Epithelial cell of alveolus of lung (primary cell): Measurements from ENCODE around the gene HMGCS1.

- RAMPAGE, long total RNA = no peak
- RRBS = no CpG with 5 or more reads among the region's 11 CpGs
These were observed 95.9 kb upstream of the CCDC152 start for GRCh38 chr5:42660570-42661311.

- RAMPAGE, long total RNA = no peak
- RRBS = no CpG with 5 or more reads among the region's 3 CpGs
These were observed 70.1 kb upstream of the SELENOP start for GRCh38 chr5:42881860-42882186.

DNA sequence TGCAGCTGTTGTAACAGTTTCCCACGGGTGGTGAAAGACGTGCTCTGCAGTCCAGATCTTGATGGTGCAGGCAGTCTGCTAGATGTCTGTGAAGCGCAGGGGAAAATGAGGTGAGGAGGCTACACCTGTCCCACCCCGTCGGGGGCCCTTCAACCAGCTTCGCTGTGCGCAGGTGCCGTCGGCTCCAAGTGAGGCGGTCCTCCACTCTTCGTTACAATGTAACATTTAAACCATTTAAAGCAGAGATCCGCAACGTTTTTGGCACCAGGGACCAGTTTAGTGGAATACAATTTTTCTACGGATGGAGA, 96.9 kb upstream of the SELENOP start:
- RAMPAGE, long total RNA = no peak
- RRBS = no CpG with 5 or more reads among the region's 14 CpGs

- RAMPAGE, long total RNA = no peak
- RRBS = no CpG with 5 or more reads among the region's 37 CpGs
These were observed 88.1 kb downstream of the ANXA2R start for GRCh38 chr5:42951902-42952450.

- RAMPAGE, long total RNA = no peak
- RRBS = 58% methylated on average over 5 of the region's 22 CpGs
These were observed 48.7 kb downstream of the ANXA2R start for GRCh38 chr5:42991416-42991790.

DNA sequence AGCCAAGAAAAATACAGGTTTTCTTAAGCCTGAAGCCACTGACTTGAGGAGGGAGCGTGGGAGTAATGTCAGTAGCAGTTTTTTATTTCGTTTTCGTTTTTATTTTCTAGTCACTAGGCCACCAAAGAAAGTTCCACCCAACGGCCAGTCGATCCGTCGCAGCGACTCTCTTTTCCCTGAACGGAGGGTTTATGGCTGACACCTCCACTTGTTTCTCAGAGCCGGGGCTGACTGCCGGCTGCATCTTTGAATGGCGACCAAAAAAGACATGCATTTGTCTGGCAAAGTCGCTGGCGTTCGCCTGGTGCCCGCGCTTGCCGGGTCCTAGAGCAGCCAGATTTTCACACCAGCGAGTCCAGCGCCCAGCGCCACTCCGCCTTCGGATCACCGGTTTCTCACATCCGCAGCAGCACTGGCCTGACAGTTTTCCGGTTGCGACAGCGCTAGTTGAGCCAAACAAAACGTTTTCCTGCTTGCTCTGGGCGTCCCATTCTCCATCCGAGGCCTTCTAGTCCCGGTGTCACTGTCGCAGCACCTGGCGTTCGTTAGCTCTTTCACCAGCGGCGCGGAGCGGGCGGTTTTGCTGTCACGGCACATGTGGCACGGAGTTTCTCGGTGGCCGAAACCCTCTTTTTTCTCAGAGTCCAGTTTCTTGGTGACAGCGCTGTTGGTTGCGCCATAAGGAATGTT, 48.2 kb downstream of the ANXA2R start:
- RAMPAGE, long total RNA = no peak
- RRBS = under 1% methylated on average over 21 of the region's 46 CpGs

DNA sequence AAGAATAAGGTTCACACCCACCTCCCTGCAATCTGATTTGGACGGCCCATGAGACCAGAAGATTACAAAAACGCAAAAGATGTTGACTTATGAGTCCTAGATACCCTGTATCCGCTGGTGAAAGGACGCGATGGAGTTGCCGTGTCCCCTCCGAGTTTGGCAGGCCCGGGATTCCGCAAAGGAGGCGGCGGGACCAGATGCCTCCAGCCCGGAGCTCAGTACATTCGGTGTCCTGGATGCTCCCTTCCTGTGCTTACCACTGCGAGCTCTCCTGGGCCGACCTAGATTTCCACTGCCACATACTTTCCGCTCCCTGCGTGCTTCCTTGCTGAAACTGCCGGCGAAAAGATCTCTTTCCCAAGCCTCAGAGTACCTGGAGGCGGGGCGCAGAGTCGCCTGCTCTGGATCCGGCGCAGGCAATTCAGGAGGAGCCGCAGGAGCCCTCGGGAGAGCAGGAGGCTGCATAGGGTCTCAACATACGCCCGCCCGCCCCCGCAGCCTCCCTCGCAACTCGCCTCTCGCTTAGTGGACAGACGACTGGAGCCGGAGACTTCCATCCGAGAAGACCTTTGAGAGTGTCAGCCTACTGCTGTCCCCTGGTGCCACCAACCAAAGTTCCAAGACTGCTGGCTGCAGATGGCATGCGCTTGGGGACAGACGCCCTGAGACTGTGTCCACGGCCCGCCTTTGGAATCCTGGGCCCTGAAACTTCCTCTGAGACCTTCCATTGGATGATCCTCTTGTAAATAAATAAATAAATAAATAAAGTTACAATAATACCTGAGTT, 39.8 kb downstream of the ANXA2R start:
- RAMPAGE, long total RNA = no peak
- RRBS = 3% methylated on average over 7 of the region's 40 CpGs

DNA sequence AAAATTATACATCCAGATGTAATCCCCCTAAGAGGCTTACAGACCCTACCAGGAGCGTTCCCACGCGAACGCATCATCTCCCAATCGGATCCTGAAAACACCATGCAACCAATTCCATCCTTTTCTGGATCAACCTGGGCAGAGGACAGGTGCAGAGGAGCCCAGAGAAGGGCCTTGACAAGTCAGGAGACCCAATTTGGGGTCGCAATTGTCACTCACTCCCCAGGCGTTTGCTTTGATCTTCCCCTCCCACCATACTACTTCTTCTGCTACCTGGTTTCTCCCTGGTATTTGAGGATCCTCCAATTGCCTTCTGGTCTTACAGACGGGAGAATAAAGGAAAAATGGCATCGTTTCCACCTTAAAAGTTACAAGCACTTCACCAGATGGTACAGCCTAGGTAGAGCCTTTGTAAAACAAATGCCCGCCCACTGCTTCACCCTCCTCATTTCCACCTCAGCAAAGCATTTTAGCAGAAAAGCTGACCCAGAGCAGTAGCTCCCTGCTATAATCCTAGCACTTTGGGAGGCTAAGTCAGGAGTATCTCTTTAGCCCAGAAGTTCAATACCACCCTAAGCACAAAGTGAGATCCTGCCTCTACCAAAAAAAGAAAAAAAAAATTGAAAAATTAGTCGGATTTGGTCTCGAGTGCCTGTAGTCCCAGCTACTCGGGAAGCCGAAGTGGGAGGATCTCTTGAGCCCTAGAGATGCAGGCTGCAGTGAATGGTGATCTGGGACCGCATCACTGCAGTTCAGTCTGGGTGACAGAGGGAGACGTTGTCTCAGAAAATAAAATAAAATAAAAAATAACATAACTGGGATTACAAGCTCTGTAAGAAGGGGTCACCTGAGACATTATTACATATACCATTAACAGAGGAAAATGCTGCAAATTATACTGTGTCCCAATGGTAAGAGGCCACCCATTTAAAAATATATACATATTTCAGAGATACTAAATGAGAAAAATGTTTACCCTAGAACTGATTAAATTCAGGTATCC, 5.2 kb upstream of the ANXA2R start:
- RAMPAGE, long total RNA = no peak
- RRBS = no CpG with 5 or more reads among the region's 16 CpGs

DNA sequence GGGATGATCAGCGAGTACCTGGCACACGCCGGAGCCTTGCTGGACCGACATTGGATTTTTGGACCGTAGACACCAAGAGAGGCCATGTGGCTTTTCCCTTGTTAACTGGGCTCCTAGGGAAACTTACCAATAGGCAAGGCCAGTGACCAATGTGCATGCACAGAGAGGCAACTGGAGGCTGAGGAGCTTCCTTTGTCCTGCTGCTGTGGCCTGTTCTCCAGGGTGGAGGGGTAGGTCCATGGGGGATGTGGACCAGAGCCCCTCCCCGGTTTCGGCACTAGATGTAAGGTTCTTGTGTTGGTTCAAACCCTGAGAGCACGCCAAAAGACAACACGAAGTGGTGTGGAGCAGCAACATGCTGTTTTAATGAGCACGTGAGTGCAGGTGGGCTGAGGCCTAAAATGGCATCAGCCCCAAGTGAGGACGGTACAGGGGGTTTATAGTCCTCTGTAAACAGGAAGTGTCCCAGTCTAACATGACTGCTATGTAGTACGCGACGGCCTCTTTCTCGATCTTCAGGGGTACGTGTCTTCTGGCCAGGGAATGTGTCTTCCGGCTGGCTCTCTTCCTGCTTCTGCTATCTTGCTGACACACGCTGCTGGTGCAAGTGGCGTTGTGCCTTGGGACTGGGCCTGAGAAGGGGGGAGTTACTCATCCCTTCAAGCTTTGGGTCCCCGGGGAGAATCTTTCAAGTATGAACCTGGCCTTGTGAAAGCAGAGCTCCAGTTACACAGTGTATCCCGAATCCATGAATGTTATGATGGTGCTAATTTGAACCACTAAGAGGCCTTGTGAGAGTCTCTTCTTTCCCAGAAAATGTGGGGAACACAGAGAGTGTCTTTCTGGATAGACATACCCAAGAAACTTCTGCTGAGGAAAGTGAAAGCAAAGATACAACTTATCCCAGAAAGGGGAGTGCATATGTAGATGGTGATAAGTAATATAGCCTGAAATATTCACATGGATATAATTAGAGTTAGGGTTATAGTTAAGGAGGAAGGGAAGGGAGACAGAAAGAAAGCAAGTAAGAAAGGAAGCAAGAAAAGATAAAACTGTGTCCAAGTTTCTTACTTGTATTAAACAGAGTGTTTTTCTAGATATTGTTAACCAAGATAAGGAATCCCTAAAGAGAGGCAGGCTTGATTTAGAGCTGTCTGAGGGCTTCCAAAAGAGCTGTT, 35.3 kb upstream of the ANXA2R start:
- RAMPAGE, long total RNA = no peak
- RRBS = no CpG with 5 or more reads among the region's 21 CpGs

- RAMPAGE, long total RNA = no peak
- RRBS = no CpG with 5 or more reads among the region's 5 CpGs
These were observed 1.5 kb downstream of the ZNF131 start for GRCh38 chr5:43122230-43122629.

- RAMPAGE, long total RNA = no peak
- RRBS = no CpG with 5 or more reads among the region's 3 CpGs
These were observed 26.0 kb downstream of the HMGCS1 start for GRCh38 chr5:43287292-43287606.

DNA sequence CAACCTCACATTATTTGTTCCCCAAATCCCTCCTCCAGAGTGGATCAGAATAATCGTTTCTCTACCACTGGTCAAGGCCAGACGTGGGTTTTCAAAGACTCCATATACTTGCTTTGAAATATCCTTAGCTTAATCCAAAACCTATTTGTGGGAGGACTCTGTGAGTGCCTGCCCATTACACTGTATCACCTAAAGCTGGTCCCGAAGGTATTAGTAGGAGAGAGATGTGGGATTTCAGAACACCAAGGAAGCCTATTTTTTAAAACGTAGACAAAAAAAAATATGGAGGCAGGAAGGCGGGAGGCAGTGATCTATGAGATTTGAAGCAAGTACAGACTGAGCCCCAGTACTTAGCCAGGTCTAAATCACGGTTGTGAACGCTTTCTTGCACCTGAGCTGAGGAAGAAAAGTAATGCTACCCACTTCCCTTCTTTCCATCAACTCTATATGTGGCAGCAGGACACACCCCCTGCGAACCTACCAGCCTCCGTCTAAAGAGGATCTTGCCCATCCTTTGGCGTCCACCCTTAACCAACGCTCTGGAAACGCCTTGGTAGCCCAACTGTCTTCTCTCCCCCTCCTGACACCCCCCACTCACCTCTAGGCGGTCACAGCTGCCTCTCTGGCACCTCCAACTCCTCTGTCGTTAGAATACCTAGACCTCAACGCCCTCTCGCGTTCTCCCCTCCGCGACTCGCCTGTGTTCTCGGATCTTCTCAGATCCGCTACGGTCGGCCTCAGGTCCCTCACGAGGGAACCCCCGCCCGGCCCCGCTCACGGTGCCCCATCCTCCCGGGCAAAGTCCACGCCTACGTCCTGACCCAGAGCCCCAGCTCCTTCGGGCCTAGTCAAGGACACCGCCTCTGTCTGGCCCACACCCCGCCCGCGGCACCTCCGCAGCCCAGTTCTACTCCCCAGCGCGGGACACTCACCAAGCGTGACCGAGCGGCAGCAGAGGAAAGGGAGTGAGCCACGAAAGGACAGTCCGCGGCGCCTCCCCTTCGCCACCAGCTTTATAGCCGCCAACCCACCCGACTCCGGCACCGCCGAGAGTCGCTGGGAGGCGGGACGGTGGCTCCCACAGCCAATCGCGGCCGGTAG, at the start of gene HMGCS1:
Gene HMGCS1, minus strand, starts transcription at position 989 of the 1,101 bp plus-strand sequence.
- RAMPAGE, long total RNA = start-site peak on the minus strand centred at position 998 of the sequence, 53 bp wide, 31 and 852 reads in 2 replicates
- RRBS = under 1% methylated on average over 9 of the region's 59 CpGs

DNA sequence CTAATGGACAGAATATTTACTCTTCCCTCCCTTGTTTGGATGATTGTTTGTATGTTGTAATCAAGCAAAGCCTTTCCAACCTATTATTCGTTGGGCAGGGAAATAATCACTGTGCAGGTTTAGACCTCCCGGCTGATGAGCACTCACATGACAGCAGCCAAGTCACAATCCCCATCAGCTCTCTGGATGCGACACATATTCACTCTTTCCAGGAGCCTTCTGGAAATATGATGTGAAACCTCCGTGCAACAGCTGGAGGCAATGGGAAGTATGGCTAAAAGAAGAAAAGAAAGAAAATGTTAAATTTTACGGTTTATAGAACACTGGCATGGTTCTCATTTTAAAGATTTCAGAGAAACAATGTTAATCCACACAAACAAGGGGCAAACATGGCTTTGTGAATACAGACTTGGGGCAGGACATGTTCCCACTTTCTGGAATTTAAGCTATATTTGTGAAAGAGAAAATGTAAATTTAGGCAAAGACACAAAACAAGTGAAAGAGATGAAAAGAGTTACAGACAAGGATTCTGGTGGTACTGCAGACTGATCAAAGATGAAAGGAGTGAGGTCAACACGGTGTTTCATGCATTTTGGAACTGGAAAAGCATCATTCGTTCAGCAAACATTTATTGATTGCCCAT, 23.9 kb downstream of the CCL28 start:
- RAMPAGE, long total RNA = no peak
- RRBS = no CpG with 5 or more reads among the region's 7 CpGs

DNA sequence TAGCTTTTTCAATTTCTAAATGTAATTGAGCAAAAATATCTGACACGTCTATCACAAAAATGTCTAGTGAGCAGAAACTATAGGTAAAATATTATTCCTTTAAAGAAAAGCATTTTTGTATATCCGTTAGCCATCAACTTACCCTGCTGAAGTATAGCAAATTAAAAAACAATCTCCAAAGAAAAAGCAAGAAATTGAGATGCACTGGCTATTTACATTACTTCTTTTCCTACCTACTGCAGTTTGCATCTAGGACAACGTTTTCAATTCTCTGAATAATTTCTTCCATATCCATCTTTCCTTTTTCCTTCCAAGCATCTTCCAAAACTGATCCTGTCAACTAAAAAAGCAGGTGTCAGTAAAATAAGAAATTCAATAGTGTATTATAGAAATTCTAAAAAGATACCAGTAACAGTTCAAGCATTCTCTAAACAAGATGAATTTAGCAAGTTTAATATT, 20.4 kb upstream of the C5orf34 start:
- RAMPAGE, long total RNA = no peak
- RRBS = no CpG with 5 or more reads among the region's 3 CpGs

DNA sequence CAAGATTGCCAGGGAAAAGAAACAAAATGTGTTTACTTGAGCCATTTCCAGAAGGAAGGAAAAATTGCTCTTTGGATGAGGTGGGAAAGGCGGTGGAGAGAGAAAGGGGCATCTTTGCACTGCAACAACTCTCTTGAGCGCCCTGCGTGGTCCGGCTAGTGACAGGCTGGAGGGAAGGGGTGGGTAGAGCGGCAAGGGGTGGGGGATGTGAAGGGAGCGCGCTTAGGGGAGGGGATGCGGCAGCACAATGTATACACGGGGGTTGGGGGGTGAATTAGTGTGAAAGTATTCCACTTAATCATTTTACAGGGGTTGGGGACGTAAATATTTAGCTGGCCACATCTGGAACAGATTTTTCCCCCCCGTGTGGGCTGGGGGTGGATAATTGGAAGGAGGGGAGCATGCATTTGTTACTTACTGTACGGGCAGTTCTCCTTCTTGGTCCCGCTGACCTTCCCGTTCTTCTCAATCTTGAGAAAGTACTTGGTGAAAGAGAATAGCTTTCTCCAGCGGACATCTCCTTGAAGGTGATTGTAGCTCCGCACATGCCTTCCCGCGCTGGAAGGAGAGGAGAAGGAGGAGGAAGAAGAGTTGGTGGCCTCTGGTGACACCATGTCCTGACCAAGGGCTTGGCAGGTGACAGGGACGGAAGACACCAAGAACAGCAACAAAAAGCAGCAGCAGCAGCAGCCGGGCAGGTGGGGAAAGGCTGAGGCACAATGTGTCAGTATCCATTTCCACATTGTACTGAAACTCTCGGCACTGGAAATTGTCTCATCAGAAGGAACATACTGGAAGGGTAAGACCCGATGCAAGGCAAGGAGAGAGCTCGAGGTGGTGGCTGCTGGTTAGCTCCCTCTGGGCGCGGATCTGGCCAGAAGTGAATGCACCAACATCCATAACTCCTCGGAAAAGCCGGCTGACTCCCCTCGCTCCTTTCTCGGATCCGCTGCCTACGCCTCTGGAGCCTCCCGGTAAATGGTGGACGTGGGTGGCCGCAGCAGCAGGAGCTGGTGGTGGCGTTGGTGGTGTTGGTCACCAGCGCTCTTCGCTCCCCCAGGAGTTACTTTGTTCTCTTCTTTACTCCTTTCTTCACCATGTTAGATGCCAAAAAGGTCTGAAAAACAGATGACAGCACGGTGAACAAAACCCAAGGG, 902 bp downstream of the FGF10 start:
- RAMPAGE, long total RNA = no peak
- RRBS = 2% methylated on average over 6 of the region's 38 CpGs

DNA sequence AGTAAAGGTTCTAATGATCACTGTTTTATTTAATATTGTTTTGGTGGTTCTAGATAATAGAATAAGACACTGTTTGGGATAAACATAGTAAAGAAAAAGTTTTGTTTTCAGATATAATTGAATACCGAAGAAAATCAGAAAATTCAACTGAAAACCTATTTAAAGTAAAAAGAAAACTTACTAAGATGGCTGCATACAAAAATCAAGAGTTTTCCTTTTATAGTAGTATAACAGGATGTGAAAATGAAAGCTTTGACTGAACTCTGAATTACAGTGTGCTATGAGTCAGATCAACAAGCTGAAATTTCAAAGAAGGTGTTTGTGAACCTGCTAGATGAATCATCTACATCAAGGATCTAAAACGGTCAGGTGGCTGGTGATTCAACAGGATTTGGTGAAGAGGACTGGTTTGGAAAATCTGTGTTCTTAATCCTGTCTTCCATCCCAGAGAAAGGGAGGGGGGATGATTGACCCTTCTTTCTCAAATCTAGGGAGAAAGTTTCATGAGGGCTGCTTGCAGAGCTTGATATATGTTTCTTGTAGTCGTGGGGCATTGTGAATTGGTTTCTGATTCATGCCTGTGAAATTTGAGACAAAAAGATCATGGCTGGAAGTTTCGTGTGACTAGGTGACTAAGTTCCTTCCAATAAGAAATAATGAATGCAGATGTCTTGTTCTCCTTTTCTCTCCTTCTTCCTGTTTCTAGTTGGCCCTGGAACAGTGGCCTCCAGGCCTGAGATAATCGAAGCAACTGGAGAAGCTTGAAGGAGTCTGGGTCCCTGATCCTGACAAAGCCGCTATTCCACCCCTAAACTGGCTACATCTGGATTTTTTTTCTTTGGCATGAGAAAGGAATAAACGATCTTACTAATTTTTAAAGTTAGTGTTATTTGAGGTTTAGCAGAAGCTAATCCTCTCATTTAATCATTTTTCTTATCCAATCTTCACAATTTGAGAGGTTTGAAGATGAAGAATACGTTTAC, 67.0 kb downstream of the MRPS30 start:
- RAMPAGE, long total RNA = no peak
- RRBS = no CpG with 5 or more reads among the region's 8 CpGs

GRCh38 chr5:44942391-44942915, 133.7 kb downstream of the MRPS30 start:
- RAMPAGE, long total RNA = no peak
- RRBS = no CpG with 5 or more reads among the region's 3 CpGs

DNA sequence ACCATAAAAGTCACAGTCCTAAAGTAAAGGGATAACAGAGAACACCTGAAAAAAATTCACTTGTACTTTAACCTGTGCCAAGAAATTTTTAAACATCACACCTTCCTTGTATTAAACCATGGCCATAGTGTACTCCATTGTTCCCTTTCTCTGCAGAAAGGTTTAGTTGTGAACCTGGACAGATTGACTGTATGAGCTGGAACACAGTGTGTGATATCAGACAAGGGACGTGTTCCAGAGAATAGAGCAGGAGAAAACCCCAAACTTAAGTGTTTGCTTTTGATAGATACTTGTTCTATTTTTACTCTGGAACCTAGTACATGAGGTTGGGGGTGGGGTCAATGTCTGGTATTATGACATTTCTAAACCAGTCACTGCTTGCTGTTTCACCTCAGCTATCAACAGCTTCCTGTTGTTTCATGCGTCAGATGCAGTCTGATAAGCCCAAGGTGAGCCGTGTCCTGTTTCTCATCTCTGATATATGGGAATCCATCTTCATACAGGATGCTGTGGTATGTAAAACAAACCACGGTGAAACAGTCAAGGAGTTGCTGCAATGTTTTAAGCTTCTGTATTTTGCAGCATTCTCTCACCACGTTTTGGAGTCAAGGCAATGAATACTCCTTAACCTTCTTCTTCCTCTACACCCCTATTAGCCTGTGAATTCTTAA, 62.4 kb upstream of the ITGA1 start:
- RAMPAGE, long total RNA = no peak
- RRBS = no CpG with 5 or more reads among the region's 5 CpGs

DNA sequence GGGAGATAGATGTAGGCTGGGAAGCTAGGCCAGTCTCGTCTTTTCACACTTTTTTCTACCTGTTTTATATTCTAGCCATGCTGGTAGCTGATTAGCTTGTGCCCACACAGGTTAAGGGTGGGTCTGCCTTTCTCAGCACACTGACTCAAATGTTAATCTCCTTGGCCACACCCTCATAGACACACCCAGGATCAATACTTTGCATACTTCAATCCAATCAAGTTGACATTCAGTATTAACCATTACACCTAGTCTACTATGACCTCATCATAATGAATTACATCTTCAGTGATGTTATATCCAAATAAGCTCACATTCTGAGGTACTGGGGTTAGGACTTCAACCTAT, 42.3 kb upstream of the ITGA1 start:
- RAMPAGE, long total RNA = no peak
- RRBS = no CpG with 5 or more reads among the region's 1 CpG

GRCh38 chr5:52801270-52801870, 13.7 kb downstream of the ITGA1 start:
- RAMPAGE, long total RNA = no peak
- RRBS = no CpG with 5 or more reads among the region's 13 CpGs